GM12891 (cell line): ENCODE data around the genes ZNF764 and ZNF688.

DNA sequence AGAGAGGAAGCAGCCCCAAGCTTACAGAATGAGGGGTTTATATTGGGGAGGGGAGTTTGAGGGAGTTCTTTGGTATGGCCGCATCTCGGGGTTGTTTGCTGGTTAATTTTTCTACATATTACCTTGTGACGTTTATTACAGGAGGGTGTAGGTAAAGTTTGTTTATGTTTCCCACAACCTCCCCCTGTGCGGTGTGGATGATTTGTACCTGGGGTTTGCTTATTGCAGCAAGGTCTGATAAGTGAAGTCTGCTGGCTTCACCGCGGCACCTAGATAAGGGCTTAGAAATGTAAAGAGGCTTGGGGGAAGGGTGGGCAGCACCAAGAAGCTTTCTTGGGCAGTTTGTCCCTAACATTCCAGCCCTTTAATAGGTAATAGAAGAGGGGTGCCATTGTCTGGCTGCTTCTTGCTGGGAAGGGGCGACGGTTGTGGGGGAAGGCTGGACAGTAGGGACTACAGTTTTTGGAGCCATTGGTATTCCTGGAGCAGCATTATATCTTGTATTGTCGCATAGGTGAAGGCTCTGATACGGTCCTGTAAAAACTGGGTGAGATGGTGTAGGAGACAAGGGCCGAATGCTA lies 7.3 kb upstream of the ZNF747 start:
- RRBS, result no CpG with 5 or more reads among the region's 11 CpGs

GRCh38 chr16:30555918-30556638 lies 2.1 kb downstream of the ZNF764 start:
- RRBS, result 97% methylated on average over 5 of the region's 25 CpGs

DNA sequence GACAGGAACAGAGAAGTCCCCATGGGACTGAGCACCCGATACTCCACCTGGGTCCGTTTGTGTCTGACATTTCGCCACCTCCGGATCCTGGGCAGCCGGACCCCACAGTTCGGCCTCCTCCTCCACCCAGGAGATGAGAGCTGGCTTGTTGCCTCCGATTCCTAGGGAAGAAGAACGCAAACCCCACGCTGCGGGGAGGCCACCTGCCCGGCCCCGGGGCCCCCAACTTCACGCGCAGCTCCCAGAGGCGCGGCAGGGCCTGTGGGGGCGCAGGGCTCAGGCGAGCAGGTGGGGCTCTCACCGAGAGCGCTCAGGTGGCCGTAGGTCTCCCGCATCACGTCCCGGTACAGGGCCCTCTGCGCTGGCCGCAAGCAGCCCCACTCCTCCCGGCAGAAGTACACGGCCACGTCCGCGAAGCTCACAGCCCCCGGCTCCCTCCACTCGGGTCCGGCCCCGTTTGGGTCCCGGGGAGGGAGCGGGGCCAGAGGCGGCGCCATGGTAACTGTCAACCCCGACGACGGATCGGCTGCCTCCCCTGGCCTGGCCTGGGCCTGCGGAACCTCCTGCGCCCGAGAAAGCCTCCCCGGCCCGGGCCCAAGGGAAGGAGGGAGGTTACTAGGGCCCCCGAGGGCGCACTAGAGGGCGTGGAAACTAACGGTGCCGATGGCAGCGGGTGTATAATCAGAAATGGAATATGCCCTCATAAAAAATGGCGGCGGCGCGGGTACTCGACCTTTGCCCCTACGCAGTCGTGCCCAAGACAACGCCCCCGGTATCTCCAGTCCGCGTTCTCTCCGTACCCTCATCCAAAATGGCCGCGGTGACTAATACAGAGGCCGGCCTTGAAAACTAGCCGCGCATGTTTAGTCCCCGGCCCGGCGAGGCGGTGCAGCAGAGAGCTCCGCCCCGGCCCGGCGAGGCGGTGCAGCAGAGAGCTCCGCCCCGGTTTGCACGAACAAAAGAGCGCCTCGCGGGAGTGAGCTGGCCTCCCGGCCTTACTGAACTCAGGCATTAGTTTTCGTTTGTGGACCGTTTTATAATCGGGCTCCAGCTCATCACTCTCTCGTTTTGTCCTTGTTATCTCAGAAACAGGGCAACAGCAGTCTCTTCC lies at the start of gene ZNF764:
TSS of gene ZNF764 (minus strand) at position 689 of the 1,111 bp plus-strand sequence.
- RRBS, result 3% methylated on average over 10 of the region's 91 CpGs

DNA sequence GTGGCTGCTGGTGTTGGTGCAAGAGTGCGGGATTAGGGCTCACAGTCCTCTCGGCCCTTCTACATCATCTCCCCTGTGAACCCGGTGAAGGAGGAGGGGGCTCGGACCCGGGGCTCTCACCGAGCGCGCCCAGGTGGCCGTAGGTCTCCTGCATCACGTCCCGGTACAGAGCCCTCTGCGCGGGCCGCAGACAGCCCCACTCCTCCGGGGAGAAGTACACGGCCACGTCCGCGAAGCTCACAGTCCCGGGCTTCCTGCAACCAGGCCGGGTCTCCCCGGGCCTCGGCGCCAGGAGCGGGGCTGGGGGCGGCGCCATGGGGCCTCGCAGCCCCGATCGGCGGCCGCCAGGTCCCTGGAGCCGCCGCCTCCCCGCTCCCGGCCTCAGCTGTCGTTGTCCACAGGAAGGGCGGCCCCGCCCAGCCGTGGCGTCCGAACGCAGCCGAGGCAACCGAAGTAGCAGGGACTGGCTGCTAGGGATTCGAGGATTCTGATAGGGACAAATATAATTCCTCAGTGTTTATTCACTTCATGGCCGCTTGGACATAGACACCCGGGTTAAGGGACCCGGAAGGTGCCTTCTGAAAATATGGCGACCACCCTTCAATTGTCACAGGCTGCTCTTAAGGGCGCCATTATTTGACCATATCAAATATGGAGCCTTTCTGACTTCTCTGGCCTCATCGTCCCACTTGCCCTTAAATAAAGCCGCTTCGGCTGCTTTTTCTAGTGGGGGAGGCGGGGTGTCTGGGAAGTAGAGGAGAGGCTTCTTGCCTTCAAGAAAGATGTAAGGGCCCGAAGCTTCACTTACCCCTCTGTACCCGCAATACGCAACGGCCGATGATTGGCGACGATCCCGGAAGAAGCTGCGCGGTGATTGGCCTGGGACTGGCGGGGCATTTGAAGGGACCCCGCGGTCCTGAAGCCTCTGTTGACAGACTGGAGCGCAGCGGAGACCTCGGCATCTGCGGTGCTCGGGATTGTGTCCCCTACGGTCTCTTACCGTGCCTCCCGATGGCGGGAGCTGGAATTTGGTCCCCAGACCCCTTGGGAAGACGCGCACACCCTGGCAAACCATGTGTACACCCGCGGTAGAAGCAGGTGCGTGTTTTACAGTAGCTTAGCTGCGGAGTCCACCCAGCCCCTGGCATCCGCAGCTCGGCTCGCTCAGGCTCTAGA lies at the start of gene ZNF688:
TSS of gene ZNF688 (minus strand) at position 401 of the 1,176 bp plus-strand sequence.
- RRBS, result under 1% methylated on average over 5 of the region's 86 CpGs

GRCh38 chr16:30609269-30610023 lies 743 bp downstream of the ZNF689 start:
- RRBS, result 1% methylated on average over 11 of the region's 44 CpGs

GRCh38 chr16:30650074-30650633 lies 606 bp upstream of the PRR14 start:
- RRBS, result 11% methylated on average over 11 of the region's 31 CpGs

GRCh38 chr16:30660870-30661097 lies 2.6 kb downstream of the FBRS start:
- RRBS, result no CpG with 5 or more reads among the region's 6 CpGs

- RRBS, result no CpG with 5 or more reads among the region's 6 CpGs
These were observed 903 bp upstream of the PHKG2 start for GRCh38 chr16:30747210-30747833.

GRCh38 chr16:30844688-30845576 lies 48.9 kb downstream of the BCL7C start:
- RRBS, result no CpG with 5 or more reads among the region's 8 CpGs

DNA sequence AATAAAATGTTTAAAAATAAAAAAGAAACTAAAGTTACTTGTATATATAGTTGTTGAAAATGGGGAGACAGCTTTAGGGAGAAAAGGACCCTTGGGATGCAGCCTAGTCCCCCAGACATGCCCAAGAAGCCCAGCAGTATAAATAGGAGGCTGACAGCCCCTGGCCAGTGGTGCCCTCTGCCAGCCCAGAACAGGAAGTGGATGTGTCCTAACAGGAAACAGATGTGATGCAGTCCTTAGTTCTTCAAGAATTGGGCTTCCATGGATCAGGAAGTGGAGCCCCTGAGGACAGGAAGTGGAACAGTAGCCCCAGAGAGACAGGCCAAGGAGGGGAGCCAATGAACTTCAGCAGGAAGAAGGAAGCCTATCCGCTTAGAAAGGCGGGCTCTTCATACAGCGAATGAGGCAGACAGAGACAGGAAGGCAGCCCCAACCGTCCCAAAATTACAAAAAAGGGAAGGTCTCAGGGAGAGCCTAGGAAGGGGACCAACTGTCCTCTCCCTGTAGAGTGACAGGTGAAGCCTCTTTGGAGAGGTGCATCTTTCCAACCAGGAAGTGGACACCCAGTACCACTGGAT lies 7.2 kb downstream of the CTF1 start:
- RRBS, result no CpG with 5 or more reads among the region's 4 CpGs

GRCh38 chr16:30934820-30935512 lies 11.6 kb downstream of the FBXL19 start:
- RRBS, result no CpG with 5 or more reads among the region's 13 CpGs

DNA sequence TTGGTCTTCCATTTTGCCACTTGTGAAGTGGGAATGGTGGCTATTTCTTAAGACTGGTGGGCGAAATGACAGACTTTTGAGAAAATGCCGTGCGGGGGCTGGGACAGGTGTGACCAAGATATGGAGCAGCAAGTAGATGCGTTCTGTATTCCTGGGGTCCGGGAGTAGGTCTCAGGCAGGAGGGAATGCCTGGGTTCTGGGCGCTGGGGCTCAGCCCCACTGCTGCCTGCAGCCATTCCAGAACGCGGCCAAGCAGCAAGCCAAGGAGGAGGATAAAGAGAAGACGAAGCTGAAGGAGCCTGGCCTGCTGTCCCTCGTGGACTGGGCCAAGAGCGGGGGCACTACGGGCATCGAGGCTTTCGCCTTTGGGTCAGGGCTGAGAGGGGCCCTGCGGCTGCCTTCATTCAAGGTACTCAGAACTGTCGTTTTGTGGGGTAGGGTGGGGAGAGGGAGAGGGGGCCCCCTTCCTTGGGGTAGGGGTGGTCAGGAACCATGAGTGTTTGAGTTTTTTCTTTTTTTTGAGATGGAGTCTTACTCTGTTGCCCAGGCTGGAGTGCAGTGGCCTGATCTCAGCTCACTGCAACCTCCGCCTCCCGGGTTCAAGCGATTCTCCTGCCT lies 9.2 kb downstream of the SETD1A start:
- RRBS, result no CpG with 5 or more reads among the region's 19 CpGs

DNA sequence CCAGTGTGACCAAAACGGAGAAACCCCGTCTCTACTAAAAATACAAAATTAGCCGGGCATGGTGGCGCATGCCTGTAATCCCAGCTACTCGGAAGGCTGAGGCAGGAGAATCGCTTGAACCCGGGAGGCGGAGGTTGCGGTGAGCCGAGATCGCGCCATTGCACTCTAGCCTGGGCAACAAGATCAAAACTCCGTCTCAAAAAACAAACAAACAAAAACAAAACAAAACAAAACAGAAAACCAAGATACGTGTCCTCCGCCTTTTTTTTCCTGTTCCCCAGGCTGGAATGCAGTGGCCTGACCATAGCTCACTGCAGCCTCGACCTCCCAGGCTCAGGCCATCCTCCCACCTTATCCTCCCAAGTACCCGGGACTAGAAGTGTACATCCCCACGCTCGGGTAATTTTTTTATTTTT lies 11.1 kb downstream of the ZNF668 start:
- RRBS, result no CpG with 5 or more reads among the region's 19 CpGs

DNA sequence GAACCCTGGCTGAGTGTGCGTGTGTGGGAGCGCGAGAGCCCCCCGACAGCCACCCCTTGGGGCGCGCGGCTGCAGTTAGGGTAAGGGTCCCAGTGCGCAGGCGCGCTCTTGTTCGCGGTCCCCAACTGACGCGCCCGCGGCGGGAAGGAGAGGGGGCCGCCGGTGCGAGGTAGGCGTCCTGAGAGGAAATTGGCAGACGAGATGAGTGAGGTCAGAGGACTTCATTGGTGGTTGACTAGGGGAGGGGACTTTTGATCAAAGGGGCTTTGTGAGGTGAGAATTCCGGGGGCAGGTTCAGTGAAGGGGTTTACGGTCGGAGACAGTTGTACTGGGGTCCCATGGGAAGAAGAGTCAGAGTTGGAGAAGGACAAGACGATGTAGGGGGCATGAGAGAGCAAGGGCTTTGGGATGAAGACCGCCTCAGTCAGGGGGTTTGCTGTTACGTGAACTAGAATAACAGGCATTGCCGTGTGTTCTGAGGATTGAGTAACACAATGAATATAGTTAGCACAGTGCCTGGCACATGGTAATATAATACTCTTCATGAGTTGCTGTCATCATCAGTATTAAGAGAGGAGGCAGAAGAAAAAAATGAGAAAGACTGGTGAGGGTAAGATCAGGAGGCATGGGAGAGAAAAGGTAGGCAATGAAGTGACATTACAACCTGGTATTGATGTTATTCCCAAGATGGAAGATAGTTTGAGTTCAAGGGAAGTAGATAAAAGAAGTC lies 495 bp downstream of the ZNF646 start:
- RRBS, result no CpG with 5 or more reads among the region's 29 CpGs

DNA sequence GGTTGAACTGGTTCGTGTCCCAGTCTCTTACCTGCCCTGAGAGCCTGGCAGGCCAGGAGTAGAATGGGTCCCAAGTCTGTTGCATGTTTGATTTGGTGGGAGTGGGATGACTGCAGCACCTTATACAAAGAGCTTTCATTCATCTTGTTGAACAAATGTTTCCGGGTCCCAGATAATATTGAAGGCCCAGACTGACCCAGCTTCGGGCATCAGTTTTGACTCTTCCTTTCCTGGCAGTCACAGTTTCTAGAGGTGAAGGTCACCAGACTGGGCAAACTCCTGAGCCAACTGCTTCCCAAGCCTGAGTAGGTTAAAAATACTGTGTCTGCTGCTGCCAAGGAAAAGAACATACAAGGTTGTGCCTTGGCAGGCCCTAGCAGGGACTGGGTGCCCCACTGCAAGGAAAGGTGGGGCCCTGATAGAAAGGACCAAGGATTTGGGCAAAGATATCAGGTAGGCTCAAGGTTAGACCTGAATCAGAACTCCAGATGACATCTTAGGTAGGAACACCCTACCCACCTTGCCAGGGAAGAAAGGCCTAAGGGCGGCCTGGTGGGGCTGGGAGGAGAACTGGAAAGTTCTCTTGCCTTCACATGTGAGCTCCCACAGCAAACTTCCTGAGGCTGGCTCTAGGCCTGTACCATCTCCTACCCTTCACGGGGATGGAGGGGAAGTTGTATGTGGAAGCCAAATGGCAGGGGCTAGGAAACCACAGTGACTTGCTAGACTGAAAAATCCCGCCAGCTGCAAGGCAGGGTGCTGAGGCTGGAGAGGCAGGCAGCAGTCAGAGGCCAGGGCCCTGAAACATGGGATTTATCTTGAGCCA lies 4.6 kb upstream of the KAT8 start:
- RRBS, result no CpG with 5 or more reads among the region's 6 CpGs

- RRBS, result no CpG with 5 or more reads among the region's 17 CpGs
These were observed 5.8 kb downstream of the PRSS8 start for GRCh38 chr16:31129712-31130207.

GRCh38 chr16:31186693-31187264 lies 6.8 kb downstream of the FUS start:
- RRBS, result no CpG with 5 or more reads among the region's 9 CpGs

- RRBS, result no CpG with 5 or more reads among the region's 11 CpGs
These were observed 8.2 kb downstream of the FUS start for GRCh38 chr16:31187975-31188700.

- RRBS, result no CpG with 5 or more reads among the region's 5 CpGs
These were observed 4.0 kb downstream of the PYCARD start for GRCh38 chr16:31198410-31199173.

DNA sequence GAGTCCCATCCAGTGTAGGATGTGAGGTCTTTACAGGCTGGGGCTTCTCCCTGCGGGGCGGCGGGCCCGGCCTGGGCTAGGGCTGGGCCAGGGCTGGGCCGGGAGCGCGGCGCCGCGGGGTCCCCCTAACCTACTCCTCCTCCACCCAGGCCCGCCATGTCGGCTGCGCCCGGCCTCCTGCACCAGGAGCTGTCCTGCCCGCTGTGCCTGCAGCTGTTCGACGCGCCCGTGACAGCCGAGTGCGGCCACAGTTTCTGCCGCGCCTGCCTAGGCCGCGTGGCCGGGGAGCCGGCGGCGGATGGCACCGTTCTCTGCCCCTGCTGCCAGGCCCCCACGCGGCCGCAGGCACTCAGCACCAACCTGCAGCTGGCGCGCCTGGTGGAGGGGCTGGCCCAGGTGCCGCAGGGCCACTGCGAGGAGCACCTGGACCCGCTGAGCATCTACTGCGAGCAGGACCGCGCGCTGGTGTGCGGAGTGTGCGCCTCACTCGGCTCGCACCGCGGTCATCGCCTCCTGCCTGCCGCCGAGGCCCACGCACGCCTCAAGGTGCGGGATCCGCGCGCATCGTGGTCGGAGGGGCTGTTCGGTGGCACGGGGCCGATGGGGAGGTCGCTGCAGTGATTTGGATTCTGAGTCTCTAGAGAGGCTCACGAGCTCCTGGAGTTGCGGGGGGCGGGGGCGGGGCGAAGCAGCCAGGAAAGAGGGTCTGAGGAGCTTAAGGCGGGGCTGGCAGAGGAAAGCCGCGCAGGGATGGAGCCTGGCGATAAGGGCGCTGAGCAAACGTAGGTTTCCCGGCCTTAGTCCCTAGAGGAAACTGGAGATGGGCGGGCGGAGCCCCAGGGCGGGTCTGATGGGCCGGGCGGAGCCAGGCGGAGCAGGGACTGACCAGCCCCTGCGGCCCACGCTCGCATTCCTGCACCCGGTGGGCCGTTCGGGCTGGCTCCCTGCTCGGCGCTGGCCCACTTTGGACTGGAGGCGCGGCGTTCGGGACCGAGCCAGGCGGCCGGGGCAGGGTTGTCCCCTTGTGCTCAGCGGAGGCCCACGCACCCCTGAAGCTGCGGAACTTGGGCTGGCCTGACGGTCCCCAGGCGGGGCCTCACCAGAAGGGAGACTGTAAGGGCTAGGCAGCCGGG lies 1.0 kb downstream of the TRIM72 start:
- RRBS, result 12% methylated on average over 22 of the region's 102 CpGs